Amniotic epithelial cell (primary cell): ENCODE measurements around the genes KIF3C, KCNK3 and TMEM214.

- RRBS: no CpG with 5 or more reads among the region's 20 CpGs
Measured at GRCh38 chr2:25228868-25229791, 60.8 kb upstream of the POMC start.

DNA sequence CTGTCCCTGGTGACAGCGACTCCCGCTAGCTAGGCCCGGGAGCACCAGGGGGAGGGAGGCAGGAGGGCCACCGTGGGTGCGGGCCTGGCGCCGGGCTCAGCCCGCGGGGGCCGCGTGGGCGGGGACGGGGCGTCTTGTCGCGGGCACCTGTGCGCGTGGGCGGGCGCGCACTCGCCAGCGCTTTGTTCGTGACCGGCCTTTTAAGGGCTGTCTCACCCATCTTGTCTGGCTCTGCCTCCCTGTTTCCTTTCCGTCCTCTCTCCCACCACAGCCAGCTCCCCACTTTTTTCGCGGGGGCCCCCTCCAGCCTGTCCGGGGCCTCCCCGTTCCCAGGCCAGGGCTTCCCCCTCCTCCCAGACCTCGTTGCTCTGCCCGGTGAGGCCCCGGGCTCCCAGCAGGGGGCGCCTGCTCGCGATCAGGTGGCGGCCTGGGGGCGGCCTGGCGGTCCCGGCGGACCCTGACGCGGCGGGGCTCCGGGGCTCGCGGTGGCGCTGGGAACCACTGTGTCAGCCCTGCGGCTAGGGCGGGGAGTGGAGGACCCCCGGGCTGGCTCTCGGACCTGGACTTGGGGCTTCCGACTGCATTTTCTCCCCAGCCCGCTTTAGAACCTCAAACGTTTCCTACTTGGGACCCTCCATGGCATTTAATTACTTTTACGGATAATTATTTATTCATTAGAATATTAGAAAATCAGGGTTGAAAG, 64.6 kb downstream of the DNMT3A start:
- RRBS: 5% methylated on average over 26 of the region's 56 CpGs

DNA sequence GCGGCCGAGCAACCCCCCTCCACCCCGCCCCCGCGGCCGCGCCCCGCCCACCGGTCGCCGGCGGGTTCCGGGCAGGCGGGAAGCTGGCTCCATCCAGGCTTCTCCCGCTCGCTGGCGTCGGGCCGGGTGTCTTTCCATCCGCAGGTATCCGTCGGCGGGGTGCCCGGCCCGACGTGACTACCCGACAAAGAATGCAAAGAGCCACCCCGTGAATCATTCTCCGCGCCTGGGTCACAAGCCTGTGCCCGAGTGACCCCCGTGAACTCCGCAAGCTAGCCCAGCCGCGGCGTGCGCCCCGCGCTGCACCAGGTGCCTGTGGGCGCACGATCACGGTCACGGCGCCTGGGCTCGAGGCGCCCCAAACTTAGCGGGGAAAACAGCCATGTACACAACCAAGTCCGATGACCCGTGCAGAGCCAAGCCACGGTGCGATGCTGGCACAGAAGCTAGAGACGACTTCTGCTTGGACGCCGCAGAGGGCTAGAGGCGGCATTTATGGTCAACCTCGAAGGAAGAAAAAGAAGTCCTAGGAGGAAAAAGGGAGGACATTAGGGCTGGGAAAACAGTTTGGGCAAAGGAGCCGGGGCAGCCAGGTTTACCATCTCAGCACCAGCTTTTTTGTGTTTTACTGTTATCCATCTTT, 432 bp upstream of the DTNB start:
- RRBS: 1% methylated on average over 11 of the region's 57 CpGs

GRCh38 chr2:25879013-25879651, 845 bp upstream of the ASXL2 start:
- RRBS: no CpG with 5 or more reads among the region's 4 CpGs

GRCh38 chr2:25960951-25961204, 21.4 kb downstream of the KIF3C start:
- RRBS: no CpG with 5 or more reads among the region's 2 CpGs

GRCh38 chr2:25977571-25978381, 4.5 kb downstream of the KIF3C start:
- RRBS: no CpG with 5 or more reads among the region's 7 CpGs

GRCh38 chr2:25981726-25982322, 473 bp downstream of the KIF3C start:
- RRBS: 3% methylated on average over 14 of the region's 40 CpGs

DNA sequence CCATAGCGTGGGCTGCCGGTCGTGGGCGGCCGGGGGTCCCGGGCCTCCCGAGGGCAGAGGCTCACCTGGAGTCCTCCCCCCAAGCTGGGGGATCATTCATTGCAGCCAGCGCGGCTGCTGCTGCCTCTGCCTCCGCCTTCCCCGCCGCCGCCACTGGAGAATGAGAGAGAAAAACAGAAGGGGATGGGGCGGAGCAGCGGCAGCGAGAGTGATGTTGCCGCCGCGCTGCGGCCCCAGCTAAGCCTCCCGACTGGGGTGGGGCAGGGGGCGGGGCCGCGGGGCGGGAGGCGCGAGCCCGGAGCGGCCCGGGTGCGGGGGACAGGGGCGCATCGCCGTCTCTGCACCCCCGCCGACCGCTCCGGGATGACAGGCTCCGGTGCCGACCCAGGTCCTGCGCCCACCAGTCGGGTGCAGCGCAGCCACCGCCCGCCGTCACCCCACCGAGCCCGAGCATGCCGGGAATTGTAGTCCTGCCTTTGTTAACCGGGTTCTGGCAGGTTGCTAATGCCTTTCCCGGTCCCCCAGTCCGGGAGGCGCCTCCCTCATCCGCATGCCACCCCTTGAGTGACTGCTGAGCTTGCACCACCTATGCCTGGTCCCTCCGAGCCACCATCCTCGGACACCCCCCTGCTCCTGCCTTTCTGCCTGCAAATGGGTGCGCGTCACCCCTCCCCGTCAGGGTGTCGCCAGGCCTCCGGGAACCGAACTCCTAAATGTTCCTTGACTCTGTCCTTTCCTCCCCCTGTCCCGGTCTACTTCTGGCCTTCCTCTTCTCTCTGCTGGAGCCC, at the start of gene KIF3C:
Gene KIF3C (minus strand): TSS at position 175 of the 788 bp plus-strand sequence.
- RRBS: 3% methylated on average over 20 of the region's 63 CpGs

DNA sequence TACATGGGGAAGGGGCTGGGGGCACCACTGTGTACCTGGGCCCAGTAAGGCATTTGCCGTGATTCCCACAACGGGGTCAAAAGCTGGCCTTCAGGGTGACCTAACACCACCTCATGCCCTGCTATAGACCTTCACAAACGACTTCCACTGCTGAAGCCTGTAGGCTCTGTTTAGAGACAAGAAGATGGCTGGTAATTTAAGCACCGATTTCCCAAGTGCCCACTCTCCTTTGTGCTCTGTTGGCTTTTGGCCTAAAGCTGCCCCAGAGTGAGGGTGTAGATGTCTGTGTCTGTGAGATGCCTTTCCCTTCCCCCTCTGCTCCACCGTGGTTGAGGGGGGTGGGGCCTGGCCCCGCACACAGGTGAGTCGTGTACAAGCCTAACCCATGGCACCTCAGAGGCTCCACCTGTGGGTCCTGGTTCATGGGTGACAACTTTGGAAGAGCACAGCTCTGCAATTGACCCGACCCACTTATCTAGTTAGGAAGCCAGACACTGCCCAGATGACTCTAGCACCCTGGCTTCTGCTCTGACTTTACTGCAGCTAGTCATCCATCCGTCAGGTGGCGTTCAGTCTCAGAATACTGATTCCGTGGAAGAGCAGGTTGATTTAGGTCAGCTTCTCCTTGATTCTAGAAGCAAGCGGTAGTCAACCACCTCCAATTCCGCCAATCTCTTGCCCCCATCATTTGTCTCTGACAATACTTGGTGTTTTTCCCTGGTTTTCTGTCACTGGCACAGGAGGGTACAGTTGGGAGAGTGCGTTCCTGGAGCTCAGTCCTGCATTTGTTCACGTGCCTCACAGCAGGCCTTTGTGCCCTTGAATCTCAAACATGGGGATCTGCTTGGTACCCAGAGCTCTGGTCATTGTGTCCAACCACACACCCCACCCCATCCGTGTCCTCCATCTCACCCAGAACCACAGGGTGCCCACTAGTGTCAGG, 15.9 kb downstream of the GAREM2 start:
- RRBS: no CpG with 5 or more reads among the region's 16 CpGs

DNA sequence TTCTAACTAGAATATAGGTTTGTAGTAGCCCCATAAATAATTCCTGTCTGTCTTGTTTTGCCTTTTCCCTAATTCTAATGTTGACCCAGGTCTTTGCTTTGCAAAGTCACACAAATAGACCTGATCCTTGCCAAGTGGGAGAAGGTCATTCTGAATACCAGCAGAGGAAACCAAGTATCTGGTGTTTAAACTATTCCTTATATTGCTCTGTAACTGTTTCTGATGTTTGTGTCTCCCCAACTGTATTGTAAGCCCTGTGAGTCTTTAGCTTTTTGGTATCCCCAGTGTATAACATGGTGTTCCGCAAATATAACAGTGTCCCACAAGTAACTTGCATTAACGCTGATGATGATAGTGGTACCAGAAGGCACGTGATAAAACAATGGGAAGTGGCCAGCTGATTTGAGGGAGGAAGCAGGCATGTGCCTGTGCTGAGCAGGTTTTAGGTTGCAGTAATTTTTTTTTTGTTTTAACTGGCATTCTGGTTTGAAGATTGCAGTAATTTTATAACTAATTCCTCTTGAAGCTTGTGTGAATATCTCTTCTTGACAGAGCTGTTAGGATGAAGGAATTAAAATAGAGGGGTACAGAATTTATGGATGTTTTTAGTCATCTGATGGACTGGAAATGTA, 11.2 kb downstream of the HADHB start:
- RRBS: no CpG with 5 or more reads among the region's 3 CpGs

DNA sequence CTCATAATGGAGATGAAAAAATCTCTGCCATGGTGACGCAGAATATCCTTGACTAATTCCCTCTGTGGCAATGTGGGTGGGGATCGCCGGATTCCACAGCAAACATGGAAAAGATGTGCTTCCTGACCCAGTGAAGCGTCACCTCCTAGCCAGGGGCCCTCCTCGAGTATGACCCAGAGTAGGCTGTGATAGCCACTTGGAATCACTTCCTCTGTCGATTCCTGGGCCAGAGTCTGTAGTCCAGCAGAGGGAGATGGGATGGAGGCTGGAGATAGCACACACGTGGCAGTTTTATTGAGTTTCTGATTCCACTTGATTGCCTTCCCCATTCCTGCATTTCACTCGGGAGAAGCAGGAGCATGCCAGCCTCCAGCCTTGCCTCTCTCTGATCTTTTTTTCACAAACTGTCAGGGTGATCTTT, 36.9 kb downstream of the DRC1 start:
- RRBS: no CpG with 5 or more reads among the region's 8 CpGs

GRCh38 chr2:26630980-26631340, 10.2 kb downstream of the CIB4 start:
- RRBS: no CpG with 5 or more reads among the region's 5 CpGs

DNA sequence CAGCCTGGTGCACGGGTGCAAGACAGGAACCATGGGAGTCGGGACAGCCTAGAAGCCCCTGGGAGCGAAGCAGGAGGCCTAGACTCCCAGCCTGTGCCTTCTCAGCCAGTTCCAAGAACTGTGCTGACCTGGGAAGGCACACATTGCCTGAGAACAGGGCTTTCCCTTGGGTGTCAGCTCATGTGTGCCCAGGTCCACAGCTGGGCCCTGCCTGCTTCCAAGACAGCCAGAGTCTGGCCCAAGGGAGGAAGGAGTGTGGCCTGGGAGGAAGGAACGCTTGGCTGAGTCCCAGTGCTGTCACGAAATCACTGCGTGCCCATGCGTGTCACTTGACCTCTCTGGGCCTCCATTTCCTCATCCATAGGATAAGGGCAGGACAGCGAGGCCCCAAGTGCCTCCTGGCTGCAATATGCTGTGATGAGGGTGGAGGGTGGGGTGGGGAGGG, 732 bp upstream of the KCNK3 start:
- RRBS: no CpG with 5 or more reads among the region's 8 CpGs

GRCh38 chr2:26692599-26693237, at the start of gene KCNK3:
TSS of gene KCNK3 (plus strand) at chr2:26692722.
- RRBS: 3% methylated on average over 30 of the region's 93 CpGs

DNA sequence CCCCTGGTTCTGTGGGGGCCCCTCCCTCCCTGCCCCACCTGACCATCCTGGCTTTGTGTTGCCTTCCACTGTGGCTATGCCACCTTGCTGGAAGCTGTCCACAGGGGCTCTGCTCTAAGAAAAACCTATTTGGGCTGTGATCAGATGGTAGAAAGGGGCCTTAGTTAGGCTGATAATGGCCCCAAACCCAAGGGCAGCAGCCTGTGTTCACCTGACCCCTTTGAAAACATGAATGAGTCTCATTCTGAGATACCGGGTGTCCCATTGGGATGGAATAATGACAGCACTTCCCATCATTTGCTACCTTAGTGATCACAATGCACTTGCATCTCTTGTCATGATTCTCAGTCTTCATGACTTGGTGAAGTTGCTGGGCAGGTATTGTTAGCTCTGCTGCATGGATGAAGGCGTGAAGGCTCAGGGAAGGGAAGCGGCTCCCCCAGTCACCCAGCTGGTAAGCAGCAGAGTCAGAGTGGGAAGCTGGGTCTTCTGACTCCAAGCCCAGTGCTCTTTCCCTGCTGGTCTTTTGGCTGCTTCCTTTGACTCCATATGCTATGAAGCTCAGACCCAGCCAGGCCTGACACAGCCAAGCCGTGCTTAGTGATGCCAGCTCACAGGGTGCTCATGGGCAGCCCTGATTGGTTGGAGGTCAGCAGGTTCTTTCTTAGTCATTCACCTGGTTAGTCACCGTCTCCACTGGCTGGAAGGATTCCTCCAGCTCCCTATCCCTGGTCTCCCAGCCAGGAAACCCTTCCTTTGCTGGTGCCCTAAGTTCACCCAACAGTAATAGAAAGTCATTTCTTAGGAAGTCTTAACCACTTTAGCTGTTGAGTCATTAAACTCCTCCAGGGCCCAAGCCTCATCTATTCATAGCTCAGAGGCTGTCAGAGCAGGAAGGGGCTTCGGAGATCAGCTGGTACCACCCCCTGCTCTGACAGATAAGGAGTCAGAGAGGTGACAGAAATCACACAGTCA, 3.6 kb downstream of the KCNK3 start:
- RRBS: no CpG with 5 or more reads among the region's 6 CpGs

- RRBS: no CpG with 5 or more reads among the region's 18 CpGs
Measured at GRCh38 chr2:26749717-26750732, 14.1 kb upstream of the SLC35F6 start.

DNA sequence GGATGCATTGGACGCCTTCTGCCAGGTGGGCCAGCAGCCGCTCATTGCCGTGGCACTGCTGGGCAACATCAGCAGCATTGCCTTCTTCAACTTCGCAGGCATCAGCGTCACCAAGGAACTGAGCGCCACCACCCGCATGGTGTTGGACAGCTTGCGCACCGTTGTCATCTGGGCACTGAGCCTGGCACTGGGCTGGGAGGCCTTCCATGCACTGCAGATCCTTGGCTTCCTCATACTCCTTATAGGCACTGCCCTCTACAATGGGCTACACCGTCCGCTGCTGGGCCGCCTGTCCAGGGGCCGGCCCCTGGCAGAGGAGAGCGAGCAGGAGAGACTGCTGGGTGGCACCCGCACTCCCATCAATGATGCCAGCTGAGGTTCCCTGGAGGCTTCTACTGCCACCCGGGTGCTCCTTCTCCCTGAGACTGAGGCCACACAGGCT, 7.7 kb upstream of the CENPA start:
- RRBS: no CpG with 5 or more reads among the region's 16 CpGs

GRCh38 chr2:26912482-26912964, 57.9 kb upstream of the MAPRE3 start:
- RRBS: 5% methylated on average over 4 of the region's 12 CpGs

GRCh38 chr2:27032514-27033479, at the start of gene TMEM214:
TSS of gene TMEM214 (plus strand) at chr2:27032965.
- RRBS: 2% methylated on average over 24 of the region's 83 CpGs

DNA sequence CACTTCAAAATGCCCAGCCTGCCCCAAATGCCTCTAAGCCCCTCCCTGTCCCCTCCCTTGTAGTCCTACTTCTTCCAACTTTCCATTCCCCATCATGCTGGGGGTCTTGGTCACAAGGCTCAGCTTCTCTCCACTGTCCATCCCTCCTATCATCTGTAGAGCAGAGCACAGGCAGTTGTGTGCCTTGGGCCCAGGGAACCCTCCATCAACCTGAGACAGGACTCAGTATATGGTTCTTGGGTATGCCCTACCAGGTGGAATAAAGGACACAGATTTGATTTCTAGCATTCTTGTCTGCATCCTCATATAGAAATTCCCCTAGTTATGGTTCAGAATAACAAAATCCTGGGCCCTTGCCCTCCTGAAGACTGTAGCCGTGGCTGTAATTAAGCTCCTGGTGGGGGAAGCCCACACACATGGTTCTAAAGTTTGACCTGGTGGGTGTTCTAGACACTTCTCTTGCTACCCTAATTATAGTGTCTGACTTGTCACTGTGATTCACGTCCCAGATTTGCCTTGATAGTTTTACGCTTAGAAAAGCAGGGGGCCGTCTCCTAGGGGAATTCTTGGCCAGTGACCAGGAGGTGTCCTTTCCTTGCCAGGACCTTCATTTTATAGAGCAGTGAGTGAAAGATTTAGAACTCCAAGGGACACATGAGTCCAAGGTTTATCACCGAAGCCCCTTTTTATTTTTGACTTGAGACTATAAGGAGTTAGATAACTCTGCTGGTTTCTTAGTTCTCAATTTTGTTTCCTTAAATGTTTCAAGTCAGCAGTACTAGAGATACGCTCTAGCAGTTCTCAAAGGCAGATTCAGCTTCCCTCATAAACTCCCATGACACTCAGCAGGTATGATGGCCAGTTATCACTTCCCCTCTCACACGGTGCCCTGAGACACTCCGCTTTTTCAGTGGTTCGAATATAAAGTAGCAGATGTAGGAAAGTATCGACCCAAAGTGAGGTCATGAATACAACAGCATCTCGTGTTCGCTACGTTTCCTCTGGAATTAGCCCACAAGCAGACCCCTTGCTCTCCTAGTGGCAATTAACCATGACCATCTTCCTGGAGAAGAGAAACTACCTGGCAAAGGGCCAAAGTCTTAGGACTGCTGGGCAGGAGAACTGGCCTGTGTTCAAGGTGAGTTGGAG, 9.0 kb downstream of the TMEM214 start:
- RRBS: no CpG with 5 or more reads among the region's 13 CpGs